Type B pancreatic cell (in vitro differentiated cells): ENCODE measurements around a stretch of chr11.

GRCh38 chr11:126172479-126173258 lies 38.8 kb downstream of the RPUSD4 start:
- PRO-cap = no peak

GRCh38 chr11:126261706-126262741 lies 6.7 kb downstream of the SRPRA start:
- PRO-cap = no peak

DNA sequence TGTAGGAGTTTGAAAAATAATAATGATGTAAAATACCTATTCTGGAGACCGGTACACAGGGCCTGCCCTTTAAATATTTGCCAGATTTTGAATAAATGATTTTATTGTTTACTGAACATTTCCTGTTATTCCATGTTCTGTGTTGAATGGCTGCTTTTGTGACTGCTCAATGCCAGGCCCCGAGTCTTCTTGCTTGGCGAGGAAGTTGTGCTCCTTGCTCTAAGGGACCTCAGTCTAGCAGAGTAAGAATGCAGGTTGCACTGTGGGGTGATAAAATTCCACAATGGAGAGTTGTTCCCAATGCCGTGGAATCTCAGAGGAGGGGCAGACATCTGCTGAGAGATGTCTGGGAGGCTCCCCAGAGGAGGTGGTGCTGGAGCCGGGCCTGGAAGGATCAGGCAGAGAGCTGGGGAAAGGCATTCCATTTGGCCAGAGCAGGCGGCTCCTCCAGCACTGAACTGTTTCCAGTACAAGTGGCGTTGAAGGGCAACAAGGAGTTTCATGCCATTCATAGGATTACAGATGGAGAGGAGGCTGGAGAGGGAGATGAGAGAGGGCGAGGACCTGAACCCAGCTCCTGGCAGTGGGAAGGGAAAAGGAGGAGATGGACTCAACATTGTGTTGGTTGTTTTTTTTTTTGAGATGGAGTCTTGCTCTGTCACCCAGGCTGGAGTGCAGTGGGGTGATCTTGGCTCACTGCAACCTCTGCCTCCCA lies 55.2 kb downstream of the ST3GAL4 start:
- PRO-cap = no peak

GRCh38 chr11:126415580-126416408 lies 60.3 kb downstream of the ST3GAL4 start:
- PRO-cap = no peak

DNA sequence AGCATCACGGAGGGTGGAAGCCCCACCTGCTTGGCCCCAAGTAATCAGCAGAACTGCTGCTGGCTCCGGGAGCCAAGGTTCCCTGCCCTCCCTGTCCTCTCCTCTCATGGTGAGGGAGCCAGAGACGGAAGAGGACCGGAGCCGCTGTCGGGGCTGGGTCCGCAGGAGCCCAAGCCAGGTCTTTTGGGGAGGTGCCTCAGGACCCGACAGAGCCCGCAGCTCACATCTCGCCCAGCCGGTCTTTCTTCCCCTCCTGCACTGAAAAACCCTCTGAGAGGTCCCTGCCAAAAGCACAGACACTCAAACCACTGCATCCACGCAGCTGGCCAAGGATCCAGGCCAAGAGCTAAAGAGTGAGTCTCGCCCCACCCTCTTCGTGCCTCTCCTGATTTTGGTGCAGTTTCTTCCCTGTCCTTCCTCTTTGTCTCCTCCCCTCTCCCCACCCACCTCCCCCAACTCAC lies 97.2 kb downstream of the ST3GAL4 start:
- PRO-cap = no peak

DNA sequence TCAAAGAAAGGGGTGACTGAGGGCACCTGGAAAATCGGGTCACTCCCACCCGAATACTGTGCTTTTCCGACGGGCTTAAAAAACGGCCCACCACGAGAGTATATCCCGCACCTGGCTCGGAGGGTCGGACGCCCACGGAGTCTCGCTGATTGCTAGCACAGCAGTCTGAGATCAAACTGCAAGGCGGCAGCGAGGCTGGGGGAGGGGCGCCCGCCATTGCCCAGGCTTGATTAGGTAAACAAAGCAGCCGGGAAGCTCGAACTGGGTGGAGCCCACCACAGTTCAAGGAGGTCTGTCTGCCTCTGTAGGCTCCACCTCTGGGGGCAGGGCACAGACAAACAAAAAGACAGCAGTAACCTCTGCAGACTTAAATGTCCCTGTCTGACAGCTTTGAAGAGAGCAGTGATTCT lies 362.8 kb upstream of the KIRREL3 start:
- PRO-cap = no peak

DNA sequence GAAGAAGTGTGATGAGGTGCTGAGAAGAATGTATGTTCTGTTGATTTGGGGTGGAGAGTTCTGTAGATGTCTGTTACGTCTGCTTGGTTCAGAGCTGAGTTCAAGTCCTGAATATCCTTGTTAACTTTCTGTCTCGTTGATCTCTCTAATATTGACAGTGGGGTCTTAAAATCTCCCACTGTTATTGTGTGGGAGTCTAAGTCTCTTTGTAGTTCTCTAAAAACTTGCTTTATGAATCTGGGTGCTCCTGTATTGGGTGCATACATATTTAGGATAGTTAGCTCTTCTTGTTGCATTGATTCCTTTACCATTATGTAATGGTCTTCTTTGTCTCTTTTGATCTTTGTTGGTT lies 757.5 kb upstream of the KIRREL3 start:
- PRO-cap = no peak

DNA sequence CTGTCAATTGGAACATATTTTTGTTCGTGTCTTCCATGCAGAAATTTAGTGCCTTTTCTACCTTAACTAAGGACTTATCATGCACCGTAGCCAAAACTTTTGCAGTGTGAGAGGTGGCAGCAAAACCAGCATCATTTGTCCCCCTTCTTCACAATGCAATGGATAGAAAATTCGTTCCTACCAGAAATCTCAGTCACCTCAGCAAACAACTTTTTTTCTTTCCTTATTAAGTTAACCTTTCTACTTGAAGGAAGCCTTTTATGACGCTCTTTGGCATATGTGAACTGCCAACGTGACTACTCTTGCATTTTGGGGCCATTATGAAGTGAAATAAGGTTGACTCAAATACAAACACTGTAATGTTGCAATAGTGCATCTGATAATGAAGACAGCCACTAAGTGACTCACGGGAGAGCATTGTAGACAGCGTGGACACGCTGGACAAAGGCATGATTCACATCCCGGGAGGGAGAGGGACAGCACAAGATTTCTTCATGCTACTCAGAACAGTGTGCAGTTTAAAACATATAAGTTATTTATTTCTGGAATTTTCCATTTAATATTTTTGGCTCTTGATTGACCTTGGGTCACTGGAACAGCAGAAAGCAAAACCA lies 560.8 kb downstream of the ETS1 start:
- PRO-cap = no peak

- PRO-cap = no peak
Measured at GRCh38 chr11:128054241-128054746, 533.1 kb downstream of the ETS1 start.

- PRO-cap = no peak
Measured at GRCh38 chr11:128161930-128162478, 425.4 kb downstream of the ETS1 start.

DNA sequence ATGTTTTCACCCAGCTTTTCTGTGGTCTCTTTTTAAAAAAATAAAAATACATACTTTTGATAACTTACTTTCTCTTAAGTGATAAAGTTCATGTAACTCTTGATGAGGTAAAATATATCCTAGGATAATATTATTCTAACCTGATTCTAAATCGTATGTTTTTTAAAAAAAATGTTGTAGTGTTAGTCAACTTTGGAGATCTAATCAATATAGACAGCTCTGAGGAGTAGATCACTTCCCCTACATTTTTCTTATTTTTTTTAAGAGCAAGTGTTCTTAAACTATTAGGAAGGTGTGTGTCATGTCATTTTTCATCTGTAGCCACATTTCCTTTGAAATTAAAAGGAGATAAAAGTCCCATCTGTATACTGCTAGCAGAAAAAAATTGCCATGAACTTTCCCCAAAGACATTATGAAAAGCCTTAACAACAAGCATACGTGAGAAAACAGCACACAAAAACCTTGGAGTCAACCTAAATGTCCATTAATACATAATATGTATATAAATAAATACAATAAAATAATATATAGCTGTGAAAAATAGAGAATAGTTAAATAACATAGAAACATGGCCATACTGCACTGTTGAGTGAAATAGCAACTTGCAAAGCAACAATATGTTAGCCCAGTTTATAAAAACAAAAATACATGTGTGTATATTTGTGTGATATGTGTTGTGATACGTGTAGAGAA lies 286.6 kb downstream of the ETS1 start:
- PRO-cap = no peak

DNA sequence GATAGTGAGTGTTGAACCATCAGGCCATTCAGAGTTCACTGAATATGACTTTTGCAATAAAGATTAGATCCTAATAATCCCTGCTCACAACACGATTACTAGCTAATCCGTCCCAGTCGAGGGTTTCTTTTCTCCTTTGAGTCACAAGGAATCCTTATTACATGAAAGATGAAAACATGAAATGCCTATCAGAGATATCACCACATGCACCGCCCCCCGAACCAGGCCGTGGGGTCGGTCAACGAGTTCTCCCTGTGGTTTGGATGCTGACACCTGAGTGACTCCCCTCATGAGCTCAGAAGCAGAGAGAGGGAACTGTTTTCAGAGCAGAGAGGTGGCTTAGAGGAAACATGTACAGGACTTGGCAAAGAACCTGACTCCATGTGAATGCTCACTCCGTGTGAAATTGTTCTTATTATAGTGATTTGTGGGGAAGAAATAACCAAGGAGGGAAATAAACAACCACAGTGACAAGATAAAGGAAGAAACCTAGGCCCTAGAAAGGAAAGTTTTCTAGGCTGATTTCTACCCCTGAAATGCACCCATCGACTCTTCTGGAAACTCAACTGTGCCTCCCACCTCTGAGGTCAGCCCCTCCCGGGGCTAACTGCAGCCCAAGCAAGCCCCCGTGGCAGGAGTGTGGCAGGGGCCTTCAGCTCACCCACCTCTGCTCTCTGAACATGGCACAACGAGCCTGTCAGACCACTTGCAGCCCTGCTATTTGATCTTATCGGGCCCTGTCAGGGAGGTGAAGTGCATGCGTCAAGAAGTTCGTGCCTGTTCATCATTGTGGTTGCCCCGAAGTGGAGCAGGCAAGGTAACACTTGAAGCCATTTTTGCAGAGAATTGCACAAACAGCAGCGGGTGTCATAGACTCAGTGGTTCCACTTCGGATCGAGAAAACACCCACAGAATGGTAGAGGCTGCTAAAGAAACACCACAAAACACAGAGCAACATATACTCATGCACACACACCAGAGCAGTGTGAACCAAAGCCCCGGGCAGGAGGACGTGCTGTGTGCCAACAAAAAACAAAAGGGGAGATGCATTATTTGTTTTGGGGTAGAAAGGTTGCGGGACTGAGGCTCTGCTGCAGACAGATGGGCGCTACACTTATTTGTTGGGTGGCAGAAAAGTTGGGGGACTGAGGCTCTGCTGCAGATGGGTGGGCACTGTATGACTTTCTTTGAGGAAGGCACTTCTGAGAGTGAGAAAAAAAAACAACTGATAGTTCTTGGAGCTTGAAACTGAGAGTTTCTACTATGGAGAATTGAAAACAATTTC lies 262.9 kb downstream of the ETS1 start:
- PRO-cap = no peak

DNA sequence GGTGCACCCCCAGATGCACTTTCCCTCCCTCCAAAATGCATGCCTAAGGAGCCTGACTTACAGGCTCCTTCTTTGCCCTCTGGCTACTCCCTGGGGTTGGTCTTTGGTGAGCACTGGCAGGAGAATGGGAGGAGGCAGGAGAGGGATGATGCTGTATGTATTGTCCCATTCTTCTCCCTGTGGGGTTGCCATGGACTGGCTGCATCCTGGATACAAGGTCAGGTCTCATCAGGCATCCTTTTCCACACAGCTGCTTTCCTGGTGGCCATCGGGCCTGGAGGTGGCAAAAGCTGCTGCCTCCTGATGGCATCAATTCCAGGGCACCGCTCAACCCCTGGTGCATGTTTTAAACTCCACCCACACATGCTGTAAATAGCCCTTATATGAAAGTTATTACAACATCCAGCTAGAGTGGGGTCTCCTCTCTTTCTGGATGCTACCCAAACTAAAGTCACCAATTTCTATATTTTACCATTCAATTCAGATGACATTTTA lies 257.1 kb downstream of the ETS1 start:
- PRO-cap = no peak

GRCh38 chr11:128334151-128335130 lies 252.9 kb downstream of the ETS1 start:
- PRO-cap = no peak

DNA sequence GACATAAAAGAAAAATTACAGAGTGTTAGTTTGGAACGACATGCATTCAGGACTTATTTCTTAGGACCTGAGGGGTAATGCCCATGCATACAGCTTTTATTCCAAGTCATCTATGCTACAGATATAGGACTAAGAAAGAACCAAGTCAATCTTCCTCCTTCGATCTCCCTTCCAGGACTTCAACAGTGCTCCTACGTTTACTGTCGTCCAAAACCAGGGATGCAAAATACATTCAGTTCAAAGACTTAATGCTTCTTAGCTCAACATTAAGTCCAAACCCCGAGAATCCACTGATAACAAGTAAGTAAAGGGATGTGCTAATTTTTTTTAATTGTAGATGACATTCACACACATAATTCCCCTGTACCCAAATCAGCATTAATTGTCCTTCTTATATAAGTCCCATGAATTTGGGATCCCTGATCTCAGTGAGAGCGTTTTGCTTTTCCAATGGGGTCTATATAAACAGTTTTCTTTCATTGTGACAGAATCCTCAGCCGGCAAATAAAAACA lies 126.1 kb downstream of the ETS1 start:
- PRO-cap = no peak

GRCh38 chr11:128474650-128475029 lies 112.7 kb downstream of the ETS1 start:
- PRO-cap = no peak

- PRO-cap = no peak
Measured at GRCh38 chr11:128487943-128488617, 99.3 kb downstream of the ETS1 start.

DNA sequence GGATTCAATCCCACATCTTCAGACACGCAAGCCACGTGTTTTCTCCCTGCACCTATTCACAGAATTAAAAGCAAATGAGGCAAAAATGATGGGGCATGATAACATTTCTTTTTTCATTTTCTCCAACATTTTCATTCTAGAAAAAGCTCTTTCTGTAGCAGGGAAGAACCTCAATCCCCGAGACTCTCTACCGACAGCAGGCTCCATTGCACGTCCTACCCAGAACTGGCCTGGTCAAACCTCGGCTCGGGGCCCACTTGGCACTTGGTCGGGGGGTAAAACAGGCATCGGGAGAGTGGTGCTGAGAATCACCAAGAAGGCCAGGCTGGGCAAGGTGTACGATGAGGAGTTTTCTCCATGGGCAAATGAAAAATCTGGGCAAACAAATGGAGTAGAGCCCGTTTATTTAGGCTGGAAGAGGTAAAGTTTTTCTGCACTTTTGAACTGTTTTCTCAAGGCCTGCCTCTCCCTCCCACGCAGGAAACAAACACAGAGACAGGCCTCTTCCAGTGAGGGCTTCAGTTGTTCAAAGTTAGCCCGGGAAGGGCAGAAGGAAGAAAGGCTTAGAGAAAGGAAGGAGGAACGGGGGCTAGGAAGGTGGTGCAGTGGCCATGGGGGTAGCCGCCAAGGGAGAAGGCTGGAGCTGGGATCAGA lies 87.7 kb downstream of the ETS1 start:
- PRO-cap = no peak

DNA sequence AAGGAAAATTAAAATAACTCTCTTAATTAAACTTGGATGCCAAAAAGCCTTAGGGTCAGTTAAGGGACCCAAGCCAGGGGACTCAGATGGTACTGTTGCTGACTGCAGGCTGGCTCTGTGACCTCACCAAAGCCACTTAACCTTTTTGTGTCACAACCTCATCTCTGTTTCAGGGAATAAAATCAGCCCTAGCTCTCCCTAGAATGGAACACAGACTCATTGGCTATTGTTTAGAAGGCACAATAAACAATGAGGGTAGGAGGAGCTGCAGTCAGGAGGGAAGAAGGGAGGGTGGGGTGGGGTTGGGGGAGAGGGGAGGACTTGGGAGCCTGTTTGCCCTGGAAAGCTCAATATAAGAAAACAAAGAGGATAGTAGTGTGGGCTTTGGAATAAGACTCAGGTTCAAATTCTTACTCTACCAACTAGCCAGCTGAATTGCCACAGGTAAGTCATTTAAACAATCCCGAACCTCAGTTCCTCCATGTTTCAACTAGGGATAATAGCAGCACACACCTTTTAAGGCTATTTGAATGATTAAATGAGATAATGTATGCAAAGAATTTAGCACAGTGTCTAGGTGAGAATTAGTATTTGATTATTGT lies 61.4 kb downstream of the ETS1 start:
- PRO-cap = no peak

DNA sequence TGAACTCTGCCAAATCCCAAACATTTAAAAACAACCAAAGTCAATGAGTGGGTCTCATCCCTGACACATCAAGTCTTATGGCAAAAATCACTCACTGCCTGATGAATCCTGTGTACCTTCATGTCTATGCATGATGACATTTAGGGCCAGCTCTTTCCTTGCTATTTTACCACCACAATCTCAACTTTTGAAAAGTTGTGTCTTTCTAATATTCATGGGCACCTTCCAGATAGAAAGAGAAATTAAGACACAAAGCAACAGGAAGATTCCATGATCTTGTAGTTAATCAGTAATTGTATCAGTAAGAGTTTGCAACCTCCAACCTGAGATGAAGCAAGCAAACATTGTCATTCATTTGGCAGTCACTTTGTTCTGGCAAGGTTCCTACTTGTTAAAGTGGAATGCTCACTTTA lies 51.8 kb downstream of the ETS1 start:
- PRO-cap = no peak